Endothelial cell (in vitro differentiated cells): ENCODE data around the gene UACA.

GRCh38 chr15:70050841-70051743, 46.6 kb downstream of the TLE3 start:
- PRO-cap, result no peak

- PRO-cap, result no peak
Observed at GRCh38 chr15:70057126-70057910, 40.4 kb downstream of the TLE3 start.

DNA sequence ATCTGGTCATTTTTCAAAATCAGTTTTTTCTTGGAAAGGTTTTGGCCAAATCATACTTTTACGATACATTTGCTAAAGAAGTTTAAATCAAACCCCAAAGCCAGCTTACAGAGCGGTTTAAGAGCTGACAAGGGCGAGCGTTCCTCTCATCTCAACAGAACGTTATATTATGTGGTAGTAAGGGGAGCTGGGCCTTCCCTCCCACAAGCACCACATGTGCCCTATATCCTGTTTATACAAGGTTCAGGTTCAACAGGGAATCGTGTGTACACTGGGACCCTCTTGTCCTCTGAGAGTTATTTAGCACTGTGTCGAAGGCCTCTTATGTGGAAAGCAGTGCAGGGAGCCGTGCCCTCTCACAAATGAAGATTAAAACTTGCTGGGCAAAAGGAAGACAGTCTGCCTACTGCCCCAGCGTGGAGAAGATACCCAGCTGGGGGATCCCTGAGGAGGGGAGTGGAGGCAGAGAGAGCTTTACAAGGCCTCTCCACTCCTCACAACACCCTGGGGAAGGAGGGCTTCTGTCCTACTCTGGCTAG, 3.0 kb downstream of the TLE3 start:
- PRO-cap, result no peak

GRCh38 chr15:70095156-70095718, 2.5 kb downstream of the TLE3 start:
- PRO-cap, result bidirectional peak, plus-strand start at chr15:70095633, minus-strand start at chr15:70095607

GRCh38 chr15:70098493-70099472, 1.1 kb upstream of the TLE3 start:
- PRO-cap, result bidirectional peak, plus-strand start at chr15:70098663, minus-strand start at chr15:70098679; bidirectional peak, plus-strand start at chr15:70098921, minus-strand start at chr15:70098923; bidirectional peak, plus-strand start at chr15:70099150, minus-strand start at chr15:70099113; unidirectional peak, minus-strand start at chr15:70099370

DNA sequence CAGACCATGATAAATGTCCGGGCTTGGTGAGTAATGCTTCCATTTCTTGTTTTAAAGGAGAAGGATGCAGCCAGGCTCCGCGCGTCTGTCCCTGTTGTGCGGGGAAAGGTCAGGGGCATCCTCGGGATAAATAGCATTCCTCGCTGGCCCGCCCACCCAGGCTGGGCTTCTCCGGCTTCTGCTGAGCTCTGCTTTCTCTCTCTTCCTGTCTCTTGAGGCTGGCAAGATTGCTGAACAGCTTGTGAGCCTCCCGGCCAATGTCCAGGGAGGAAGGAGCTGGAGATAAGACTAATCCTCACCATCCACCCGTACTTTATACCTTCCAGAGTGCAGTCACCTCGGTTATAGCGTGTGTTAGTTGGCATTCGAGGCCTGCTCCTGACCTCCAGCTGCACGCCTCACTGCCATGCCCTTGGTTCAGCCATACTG, 56.6 kb upstream of the TLE3 start:
- PRO-cap, result no peak

DNA sequence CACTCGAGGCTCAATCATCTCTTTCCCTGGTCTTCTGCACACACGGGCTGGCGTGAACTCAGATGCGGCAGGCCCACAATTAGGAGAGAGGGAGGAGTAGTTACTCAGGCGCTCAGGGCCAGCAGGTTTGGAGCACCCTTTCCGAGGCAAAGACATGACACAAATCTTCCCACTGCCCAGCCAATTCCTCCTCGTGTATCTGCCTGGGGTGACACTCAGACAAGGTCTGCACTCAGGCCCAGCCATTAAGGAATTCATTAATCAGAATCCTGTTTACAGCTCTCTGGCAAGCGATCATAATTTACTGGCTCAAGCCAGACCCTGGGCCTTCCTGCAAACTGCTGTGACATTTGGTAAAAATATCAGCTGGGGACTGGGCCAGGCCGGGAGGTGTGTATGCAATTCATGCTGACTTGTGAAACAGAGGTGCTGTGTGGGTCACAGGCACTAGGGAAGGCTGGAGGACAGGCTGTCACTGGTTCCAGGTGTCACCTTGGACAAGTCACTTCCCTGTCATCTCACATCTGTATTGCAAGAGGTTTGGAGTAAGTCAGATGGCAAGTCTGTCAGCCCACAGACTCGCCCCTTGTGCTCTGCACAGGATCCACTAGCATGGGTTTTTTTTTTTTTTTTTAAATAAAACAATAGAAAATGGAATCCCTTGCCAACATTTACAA, 68.2 kb upstream of the TLE3 start:
- PRO-cap, result no peak

GRCh38 chr15:70192531-70193073, 94.9 kb upstream of the TLE3 start:
- PRO-cap, result no peak

DNA sequence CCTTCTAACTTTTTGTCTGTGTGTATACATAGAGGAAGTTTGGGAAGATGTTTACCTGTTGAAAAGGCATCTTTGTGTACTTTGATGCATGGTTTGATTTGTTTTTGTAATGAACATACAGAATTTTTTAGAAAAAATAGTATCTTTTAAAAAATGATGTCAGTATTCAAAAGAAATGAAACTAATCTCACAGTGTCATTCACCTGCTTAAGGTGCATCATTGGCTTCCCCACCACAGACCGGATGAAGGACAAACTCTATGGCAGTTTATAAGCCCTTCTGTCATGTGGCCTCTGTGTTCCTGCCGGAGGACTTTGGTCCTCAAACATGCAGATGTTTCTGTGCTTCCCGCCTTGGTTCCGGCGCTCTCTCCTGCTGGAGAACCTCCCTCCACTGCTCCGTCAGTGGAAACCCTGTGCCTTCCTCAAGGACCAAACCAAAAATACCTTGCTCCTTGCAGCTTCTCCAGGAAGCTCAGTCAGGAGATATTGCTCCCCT, 326.3 kb downstream of the UACA start:
- PRO-cap, result no peak

DNA sequence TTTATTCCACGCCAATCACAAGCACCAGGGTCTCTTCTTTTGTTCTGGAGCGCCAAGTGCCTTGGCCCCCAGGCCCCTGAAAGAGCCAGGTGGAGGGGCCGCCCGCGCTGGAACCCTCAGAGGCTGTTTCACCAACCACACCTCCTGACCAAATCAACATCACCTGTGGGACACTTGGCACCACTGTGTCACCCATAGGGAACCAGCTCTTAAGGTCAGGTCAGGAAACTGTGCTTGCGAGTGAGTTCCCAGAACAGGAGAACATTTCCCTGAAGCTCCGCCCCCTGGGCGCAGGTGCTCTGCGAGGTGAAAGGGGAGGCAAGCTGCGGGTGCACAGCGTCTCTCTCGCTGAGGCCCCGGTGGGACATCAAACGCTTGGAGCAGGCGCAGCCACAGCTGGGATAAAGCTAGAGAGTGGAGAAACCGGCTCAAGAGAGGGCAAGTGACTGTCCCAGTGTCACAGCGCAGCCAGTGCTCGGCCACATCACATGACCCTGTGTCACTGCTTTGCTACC, 311.2 kb downstream of the UACA start:
- PRO-cap, result no peak

- PRO-cap, result no peak
Observed at GRCh38 chr15:70714049-70714473, 49.3 kb downstream of the UACA start.

GRCh38 chr15:70763055-70763633, at the start of gene UACA:
UACA (minus strand) TSS chr15:70763558.
- PRO-cap, result unidirectional peak, minus-strand start at chr15:70763227; unidirectional peak, minus-strand start at chr15:70763327; bidirectional peak, plus-strand start at chr15:70763714, minus-strand start at chr15:70763558

DNA sequence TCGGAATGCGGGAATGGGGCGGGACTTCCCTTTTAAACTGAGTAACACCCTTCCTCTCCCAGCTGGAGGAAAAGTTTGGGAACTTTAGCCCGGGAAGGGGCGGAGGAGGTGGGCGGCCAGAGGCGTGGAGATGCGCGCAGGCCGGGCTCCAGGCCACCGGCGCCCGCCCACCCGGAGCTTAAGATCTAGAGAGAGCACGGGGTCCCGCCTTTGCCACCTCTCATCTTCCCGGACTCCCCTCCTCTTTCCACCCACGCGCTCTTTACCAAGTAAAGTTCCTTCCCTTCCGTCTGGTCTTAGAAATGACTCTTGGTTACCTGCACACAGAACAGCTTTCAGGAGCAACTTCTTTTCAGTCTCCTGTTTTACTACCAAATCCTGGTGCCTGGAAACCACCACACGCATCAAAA, 281 bp upstream of the UACA start:
- PRO-cap, result bidirectional peak, plus-strand start at position 81 of the sequence, minus-strand start outside the sequence; unidirectional peak, plus-strand start at position 299 of the sequence

DNA sequence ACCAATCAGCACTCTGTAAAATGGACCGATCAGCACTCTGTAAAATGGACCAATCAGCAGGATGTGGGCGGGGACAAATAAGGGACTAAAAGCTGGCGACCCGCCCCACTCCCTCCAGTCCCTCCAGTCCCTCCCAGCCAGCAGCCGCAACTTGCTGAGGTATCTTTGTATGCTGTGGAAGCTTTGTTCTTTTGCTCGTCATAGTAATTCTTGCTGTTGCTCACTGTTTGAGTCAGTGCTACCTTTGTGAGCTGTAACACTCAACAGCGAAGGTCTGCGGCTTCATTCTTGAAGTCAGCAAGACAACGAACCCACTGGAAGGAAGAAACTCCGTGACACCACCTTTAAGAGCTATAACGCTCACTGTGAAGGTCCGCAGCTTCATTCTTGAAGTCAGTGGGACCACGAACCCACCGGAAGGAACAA, 98.9 kb downstream of the THSD4 start:
- PRO-cap, result no peak

- PRO-cap, result no peak
Observed at GRCh38 chr15:71294518-71295691, 179.6 kb downstream of the THSD4 start.

- PRO-cap, result no peak
Observed at GRCh38 chr15:71333758-71334097, 218.5 kb downstream of the THSD4 start.

GRCh38 chr15:71508004-71508668, 302.2 kb upstream of the NR2E3 start:
- PRO-cap, result no peak

- PRO-cap, result no peak
Observed at GRCh38 chr15:71529205-71529688, 281.1 kb upstream of the NR2E3 start.

DNA sequence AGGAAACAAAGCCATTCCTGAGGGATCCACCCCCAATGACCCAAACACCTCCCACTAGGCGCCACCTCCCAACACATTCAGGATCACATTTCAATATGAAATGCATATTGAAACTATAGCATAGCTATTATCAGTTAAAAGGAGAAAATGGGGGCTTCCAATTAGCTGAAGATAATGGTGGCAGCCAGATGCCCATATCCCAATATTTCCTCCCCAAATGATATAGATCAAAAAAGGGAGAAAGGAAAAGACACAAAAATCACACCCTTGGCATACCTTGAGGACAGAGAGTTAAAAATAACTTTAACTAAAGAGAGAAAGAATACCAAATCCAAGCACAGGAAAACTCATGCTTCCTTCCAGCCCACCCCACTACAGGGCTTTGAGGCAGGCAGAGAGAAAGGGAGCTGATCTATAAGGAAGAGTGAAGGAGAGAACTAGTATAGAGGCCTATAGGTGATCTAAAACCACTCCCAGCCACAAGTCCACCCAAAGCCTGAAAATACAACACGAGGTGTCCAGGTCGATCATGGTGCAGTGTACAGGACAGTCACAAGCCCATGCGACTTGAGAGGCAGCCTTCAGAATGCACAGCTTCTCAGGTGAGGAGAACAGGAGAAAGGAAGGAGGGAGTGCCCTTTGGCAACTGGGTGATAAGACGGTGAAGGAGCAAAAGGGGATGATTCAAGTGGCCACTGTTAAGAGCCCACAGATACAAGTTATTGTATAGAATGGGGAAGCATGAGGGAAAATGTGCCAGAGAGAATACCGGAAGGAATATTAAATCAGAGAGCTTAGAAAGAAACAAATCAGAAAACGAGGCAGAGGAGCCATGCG, 113.7 kb upstream of the NR2E3 start:
- PRO-cap, result no peak

- PRO-cap, result no peak
Observed at GRCh38 chr15:71732757-71733286, 77.5 kb upstream of the NR2E3 start.